Esophagus squamous epithelium (tissue), 4 donors: ENCODE measurements around the genes MTURN and AQP1.

GRCh38 chr7:28986120-28987210 is 28.3 kb upstream of the TRIL start:
- PRO-cap = unidirectional peak, minus-strand start at chr7:28986226; bidirectional peak, plus-strand start at chr7:28986998, minus-strand start at chr7:28986907
- RAMPAGE, long total RNA, 4 experiments = start-site peak on the plus strand in 3 of 4 experiments, at chr7:28986351-28987057 at its widest, 5 to 34 reads per replicate

DNA sequence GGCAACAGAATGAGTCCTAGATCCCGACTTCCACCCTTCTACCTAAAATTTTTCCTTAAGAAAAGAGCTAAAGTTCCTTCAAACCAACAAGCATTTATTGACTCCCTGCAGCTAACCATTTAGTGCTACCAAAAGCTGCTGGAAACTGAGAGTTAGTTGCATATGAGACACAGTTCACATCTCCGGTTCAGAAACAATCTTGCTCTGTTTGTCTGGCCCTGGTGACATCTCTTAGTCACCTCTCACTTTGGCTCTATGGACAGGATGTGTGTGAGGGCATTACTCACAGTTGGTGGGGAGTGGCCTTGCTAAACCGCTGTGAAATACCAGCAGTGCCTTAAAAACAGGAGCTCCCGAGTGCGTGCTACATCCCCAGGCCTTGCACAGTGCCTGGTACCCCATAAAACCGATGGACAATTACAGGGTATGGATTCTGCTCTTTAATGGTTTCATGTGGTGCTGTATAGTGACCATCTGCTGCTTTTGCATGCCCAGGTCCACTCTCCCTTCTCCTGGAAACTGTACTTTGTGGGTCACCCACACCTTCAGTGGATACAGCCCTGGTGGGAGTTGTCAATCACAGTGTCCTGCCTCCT is 77.2 kb upstream of the TRIL start:
- PRO-cap = no peak
- RAMPAGE, long total RNA, 4 experiments = no peak in any of the 4 experiments

GRCh38 chr7:29189640-29190320 is 4.8 kb upstream of the CHN2 start:
- PRO-cap = no peak
- RAMPAGE, long total RNA, 4 experiments = no peak in any of the 4 experiments

- PRO-cap = no peak
- RAMPAGE, long total RNA, 4 experiments = no peak in any of the 4 experiments
These were observed 60.1 kb downstream of the CHN2 start for GRCh38 chr7:29254625-29255069.

DNA sequence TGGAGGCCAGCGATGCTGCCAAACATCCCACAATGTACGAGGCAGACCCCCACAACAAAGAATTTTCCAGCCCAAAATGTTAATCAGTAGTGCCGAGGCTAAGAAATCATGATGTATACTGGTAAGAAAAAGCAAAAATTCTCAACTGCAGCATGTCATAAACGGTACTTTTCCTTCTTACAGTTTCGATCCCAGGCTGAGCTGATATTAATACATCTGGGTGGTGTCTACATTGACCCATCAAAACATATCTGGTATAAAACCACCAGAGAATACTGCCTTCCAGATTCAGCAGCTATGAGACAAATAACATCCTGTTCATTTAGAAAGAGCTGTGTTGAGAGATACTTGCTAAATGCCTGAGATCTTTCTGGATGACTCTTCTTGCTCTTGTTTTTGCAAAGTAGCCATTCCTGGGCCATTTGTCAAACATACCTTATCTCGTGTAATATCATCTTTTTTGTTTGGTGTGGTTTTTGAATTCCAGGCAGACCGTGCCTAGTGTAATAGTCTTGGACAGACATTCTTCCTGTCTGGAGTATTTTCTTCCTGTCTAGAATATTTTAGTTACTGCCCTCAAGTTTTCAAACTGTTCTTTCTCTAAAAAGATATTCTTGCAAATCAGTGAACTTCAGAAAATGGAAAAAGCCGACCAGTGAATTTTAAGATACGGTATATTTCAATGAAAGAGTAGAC is 74.7 kb upstream of the PRR15 start:
- PRO-cap = no peak
- RAMPAGE, long total RNA, 4 experiments = no peak in any of the 4 experiments

DNA sequence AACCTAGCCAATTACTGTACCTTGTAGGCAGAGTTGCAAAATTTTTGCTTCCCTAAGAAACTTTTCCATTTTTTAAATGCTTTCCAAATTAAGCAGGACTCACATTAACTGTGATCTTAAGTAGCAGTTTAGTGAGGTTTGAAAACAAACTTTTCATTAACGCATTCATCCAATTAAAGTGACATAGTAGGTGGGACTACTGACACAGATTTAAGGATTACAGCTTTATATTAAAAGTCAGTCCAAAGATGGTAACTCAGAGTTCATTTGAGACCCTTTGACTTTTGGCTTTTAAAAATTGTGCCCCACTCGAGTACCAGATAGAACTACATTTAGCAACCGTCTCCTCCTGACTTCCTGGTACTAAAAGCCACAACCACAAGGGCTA is 120.4 kb downstream of the PRR15 start:
- PRO-cap = no peak
- RAMPAGE, long total RNA, 4 experiments = no peak in any of the 4 experiments

GRCh38 chr7:29809199-29809478 is 2.8 kb downstream of the WIPF3 start:
- PRO-cap = no peak
- RAMPAGE, long total RNA, 4 experiments = no peak in any of the 4 experiments

- PRO-cap = no peak
- RAMPAGE, long total RNA, 4 experiments = no peak in any of the 4 experiments
These were observed 60.4 kb downstream of the WIPF3 start for GRCh38 chr7:29866534-29867337.

DNA sequence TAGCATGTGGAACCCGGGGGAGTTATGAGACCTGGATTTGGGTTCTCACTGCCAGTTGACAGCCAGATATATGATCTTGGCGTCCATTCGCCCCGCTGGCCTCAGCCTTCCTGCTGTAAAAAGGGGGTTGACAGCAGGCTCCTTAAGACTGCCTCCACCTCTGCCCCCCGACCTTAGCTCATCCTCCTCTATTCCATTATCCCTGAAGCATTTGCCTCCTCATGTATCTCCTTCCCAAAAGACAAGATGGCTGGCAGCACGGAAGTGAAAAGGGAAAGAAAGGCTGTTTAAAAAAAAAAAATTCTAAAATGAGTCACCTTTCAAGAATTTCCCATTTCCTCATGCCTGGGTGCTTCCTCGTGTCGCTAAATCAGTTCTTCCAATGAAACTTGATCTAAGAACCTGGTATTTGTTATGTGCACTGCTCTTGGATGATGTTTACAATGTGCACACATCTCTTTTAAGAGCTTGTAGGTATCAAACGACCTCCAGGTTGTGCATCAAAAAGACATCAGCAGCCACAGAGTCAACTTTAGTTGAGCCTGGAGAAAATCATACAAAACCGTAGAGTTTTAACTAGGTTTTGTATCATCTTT is 1.7 kb downstream of the SCRN1 start:
- PRO-cap = unidirectional peak, plus-strand start at position 382 of the sequence; unidirectional peak, plus-strand start at position 397 of the sequence
- RAMPAGE, long total RNA, 4 experiments = no peak in any of the 4 experiments

DNA sequence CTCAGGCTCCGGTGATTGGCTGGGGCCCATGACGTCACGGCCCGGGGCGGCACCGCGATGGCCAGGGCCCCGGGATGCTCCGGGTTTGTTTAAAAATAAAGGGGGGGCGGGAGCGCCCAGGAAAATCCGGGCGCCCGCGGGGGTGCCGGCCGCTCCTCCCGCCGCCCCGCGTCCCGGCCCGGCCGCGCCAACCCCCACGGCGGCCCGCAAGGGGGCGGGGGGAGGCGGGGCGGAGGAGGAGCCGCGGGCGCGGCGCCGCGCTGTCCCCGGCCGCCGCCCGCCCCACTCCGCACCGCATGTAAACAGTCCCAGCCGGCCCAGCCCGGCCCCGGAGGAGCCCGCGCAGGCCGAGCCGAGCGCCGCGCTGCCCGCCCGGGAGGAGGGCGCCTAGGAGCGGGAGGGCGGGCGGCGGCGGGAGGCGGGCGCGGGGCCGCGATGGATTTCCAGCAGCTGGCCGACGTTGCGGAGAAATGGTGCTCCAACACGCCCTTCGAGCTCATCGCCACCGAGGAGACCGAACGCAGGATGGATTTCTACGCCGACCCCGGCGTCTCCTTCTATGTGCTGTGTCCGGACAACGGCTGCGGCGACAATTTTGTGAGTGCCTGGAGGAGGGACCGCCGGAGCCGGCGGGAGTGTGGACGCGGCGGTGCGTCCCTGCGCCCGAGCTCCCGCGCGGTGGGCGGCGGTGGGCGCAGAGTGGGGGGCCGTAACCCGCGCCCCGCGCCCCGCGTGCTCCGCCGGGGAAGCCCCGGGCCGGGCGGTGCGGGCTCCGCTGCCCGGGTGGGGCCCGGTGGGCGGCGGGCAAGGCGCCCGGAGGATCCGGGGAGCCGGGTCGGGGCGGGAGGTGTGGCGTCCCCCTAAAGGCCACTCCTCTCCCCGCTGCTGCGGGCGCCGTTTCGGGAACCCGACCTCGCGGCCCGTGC is at the start of gene MTURN:
TSS of gene MTURN (plus strand) at position 285 of the 926 bp plus-strand sequence.
- PRO-cap = bidirectional peak, plus-strand start at position 311 of the sequence, minus-strand start outside the sequence; bidirectional peak, plus-strand start at position 874 of the sequence, minus-strand start at position 786 of the sequence
- RAMPAGE, long total RNA, 4 experiments = no peak in any of the 4 experiments

DNA sequence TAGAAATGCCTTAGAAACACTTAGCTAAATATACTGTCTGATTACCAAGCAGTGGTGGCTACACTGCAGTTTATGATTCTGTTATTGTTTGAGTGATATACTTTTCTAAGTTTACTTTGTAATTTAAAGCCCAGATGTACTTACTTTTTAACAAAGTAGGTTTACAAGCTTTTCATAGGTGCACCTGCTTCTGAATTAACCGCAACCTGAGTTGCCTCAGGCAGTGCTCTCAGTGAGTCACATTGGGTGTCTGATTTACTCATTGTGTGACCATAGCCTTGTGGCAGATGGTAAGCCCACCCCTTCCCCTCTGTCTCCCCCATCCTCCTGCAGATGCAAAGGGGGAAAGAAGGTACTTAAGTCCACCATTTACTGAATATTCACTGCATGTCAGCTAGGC is 9.0 kb downstream of the MTURN start:
- PRO-cap = no peak
- RAMPAGE, long total RNA, 4 experiments = no peak in any of the 4 experiments

DNA sequence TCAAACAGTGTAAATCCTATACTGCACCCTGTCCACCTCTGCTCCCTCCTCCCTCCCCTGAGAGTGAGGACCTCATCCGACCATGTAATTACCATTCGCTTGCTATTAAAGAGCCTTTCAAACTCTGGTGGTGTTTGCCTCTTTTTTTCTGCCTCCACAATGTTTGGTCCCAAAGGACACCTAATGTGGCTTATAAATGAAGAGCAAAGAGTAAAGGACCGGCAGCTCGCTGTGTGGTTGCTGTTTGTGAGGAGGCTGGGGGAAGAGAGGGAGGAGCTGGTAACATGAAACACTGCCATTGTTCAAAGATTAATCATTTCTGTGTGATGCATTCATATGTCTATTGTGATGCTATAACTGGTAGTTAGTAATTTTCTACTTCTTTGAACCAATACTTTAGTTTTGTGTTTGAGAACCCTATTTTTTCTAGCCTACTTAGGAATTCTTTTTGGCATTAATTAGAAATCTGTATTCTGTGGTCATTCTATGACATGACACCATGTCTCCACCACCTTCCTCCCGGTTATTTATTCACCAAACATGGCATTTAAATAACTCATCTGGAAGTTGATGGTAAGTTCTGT is 27.9 kb downstream of the MTURN start:
- PRO-cap = unidirectional peak, minus-strand start at position 257 of the sequence
- RAMPAGE, long total RNA, 4 experiments = no peak in any of the 4 experiments

- PRO-cap = no peak
- RAMPAGE, long total RNA, 4 experiments = no peak in any of the 4 experiments
These were observed 44.2 kb downstream of the MTURN start for GRCh38 chr7:30179004-30179447.

GRCh38 chr7:30201067-30201867 is 66.5 kb downstream of the MTURN start:
- PRO-cap = no peak
- RAMPAGE, long total RNA, 4 experiments = no peak in any of the 4 experiments

DNA sequence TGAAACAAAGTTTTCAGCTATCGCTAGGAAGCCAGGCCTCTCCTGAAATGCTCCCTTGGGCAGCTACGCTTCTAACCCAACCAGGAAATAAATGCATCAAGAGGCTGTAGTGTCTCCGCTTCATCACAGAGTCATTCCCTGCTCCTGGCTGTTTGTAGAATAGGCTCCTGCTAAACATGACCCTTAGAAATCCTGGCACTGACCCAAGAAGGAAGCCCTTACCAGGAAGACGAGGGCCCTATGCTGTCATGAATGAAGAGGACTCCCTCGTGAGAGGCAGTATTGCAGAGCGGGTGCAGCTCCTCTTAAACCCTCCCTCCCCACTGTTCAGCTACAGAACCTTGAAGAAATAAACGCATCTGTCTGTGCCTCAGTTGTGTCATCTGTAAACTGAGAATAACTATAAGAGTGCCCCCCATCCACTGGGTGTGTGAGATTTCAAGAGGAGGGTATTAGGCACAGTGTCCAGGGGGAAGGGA is 48.2 kb downstream of the NOD1 start:
- PRO-cap = no peak
- RAMPAGE, long total RNA, 4 experiments = no peak in any of the 4 experiments

GRCh38 chr7:30632156-30632461 is 37.4 kb downstream of the GARS1 start:
- PRO-cap = no peak
- RAMPAGE, long total RNA, 4 experiments = no peak in any of the 4 experiments

GRCh38 chr7:30755648-30755907 is 3.6 kb downstream of the INMT start:
- PRO-cap = no peak
- RAMPAGE, long total RNA, 4 experiments = no peak in any of the 4 experiments

- PRO-cap = no peak
- RAMPAGE, long total RNA, 4 experiments = no peak in any of the 4 experiments
These were observed 45.0 kb downstream of the MINDY4 start for GRCh38 chr7:30816203-30816599.

DNA sequence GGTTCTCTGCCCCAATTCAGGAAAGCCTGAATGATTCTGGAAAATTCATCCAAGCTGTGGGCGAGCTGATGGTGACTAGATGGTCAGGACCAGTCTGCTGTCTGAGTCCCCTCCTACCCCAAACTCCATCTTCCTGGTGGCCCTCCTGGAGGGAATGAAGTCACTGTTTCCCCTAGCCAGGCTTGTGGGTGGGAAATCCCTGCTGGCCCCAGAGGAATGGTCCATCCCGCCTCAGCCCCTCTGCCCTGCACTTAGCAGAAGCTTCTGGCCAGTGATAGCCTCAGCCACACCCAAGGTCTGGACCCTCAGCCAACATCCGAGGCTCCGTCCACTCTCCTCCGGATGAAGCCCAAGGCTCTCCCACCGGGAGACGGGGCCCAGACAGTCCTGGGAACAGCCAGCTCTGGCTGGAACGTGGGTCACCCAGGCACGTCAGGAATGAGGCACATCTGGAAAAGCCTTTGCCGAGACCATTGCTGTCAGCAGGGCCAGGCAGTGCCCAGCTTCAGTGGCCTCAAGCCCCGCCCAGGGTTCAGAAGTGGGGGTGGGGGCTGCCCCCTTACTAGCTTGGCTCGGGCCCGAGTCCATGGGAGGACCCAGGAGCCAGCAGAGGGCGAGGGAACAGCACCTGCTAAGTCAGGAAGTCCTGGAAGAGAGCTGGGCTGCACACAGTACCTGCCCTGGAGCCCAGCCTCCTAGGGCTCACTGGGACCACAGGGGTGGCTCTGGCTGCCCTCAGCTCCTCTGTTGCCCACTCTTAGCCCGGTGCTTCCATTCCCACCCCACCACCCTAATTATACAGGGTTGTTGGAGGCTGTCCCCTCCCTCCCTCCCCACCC is 3.8 kb upstream of the AQP1 start:
- PRO-cap = no peak
- RAMPAGE, long total RNA, 4 experiments = no peak in any of the 4 experiments

GRCh38 chr7:30911132-30912155 is at the start of gene AQP1:
Gene AQP1, plus strand, starts transcription at chr7:30911853.
- PRO-cap = bidirectional peak, plus-strand start at chr7:30911853, minus-strand start at chr7:30911752
- RAMPAGE, long total RNA, 4 experiments = start-site peak on the plus strand in 2 of 4 experiments, at chr7:30911852-30911860 at its widest, 304 to 529 reads per replicate